GM12878 (cell line): ENCODE measurements around a stretch of chr7.

DNA sequence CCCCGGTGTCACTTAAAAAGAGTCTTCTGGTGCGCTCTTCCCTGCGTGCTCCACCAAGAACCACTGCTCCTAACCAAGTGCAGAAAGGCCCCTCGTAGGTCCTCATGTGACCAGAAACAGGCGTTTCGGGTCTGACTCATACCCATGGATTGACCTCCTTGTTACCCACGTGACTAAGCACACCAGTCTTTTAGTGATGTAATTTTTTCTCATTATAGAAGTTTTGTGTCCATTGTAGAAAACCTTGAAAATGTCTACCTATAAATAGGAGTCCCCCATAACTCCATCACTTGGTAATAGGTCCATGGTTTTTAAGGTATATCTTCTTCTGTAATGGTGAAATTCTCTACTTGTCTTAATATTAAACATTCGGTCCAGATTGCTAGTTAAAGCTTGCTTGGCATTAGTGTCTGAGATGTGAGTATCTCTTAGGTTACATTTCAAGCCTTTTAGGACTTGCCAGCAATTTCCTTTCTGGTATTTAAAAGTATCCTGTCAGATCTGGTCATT lies 14.1 kb downstream of the FKBP6 start:
- RAMPAGE, long total RNA = no peak
- RRBS, 2 experiments = no CpG with 5 or more reads among the region's 8 CpGs
CAGE:
- cytosol, long polyA minus RNA = no peak
- cytosol, long polyA plus RNA = no peak
- long polyA plus RNA = no peak
- nucleolus, long total RNA = no peak
- nucleus, long polyA plus RNA = no peak
- nucleus, long total RNA = no peak

GRCh38 chr7:73423959-73424730 lies 9.4 kb upstream of the FZD9 start:
- RAMPAGE, long total RNA = no peak
- RRBS, 2 experiments = 3 to 8% methylated on average over 17 to 21 of the region's 44 CpGs
CAGE:
- cytosol, long polyA minus RNA = no peak
- cytosol, long polyA plus RNA = no peak
- long polyA plus RNA = no peak
- nucleolus, long total RNA = no peak
- nucleus, long polyA plus RNA = no peak
- nucleus, long total RNA = no peak

GRCh38 chr7:73535163-73535660 lies 13.1 kb upstream of the BAZ1B start:
- RAMPAGE, long total RNA = no peak
- RRBS, 2 experiments = no CpG with 5 or more reads among the region's 6 CpGs
CAGE:
- cytosol, long polyA minus RNA = no peak
- cytosol, long polyA plus RNA = no peak
- long polyA plus RNA = no peak
- nucleolus, long total RNA = no peak
- nucleus, long polyA plus RNA = no peak
- nucleus, long total RNA = no peak

- RAMPAGE, long total RNA = no peak
- RRBS, 2 experiments = no CpG with 5 or more reads among the region's 13 CpGs
CAGE:
- cytosol, long polyA minus RNA = no peak
- cytosol, long polyA plus RNA = no peak
- long polyA plus RNA = no peak
- nucleolus, long total RNA = no peak
- nucleus, long polyA plus RNA = no peak
- nucleus, long total RNA = no peak
Measured at GRCh38 chr7:73577544-73577989, 812 bp downstream of the TBL2 start.

DNA sequence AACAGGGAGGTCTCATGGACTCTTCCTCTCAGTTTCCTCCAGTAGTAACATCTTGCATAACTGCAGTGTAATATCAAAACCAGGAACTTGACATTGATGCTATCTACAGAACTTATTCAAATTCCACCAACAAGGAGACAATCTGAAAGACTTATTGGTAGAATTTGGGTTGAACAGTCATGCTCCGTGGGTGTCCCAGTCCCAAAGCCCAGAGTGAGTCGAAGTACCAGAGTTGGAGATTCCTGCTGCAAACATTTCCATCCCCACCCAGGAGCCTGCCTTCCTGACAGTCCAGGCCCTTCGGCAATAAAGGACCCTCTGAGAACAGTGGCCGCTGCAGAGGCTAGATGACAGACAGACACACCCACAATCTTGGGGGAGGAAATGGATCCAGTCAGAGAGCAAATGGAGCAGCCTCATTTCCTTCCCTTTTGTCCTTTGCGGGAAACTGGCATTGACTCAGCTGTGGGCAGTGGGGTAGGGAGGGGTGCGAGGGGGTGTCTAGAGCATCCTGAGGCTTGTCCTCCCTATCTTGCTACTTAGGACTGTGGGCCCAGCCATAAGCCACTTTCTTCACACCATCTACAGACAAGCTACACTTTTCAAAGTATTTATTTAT lies 3.5 kb upstream of the TBL2 start:
- RAMPAGE, long total RNA = no peak
- RRBS, 2 experiments = no CpG with 5 or more reads among the region's 6 CpGs
CAGE:
- cytosol, long polyA minus RNA = no peak
- cytosol, long polyA plus RNA = no peak
- long polyA plus RNA = no peak
- nucleolus, long total RNA = no peak
- nucleus, long polyA plus RNA = no peak
- nucleus, long total RNA = no peak

GRCh38 chr7:73668406-73669210 lies 977 bp downstream of the VPS37D start:
- RAMPAGE, long total RNA = no peak
- RRBS, 2 experiments = no CpG with 5 or more reads among the region's 19 CpGs
CAGE:
- cytosol, long polyA minus RNA = no peak
- cytosol, long polyA plus RNA = no peak
- long polyA plus RNA = no peak
- nucleolus, long total RNA = no peak
- nucleus, long polyA plus RNA = no peak
- nucleus, long total RNA = no peak

- RAMPAGE, long total RNA = no peak
- RRBS, 2 experiments = no CpG with 5 or more reads among the region's 13 CpGs
CAGE:
- cytosol, long polyA minus RNA = no peak
- cytosol, long polyA plus RNA = no peak
- long polyA plus RNA = no peak
- nucleolus, long total RNA = no peak
- nucleus, long polyA plus RNA = no peak
- nucleus, long total RNA = no peak
Measured at GRCh38 chr7:73680086-73681052, 2.9 kb downstream of the DNAJC30 start.

DNA sequence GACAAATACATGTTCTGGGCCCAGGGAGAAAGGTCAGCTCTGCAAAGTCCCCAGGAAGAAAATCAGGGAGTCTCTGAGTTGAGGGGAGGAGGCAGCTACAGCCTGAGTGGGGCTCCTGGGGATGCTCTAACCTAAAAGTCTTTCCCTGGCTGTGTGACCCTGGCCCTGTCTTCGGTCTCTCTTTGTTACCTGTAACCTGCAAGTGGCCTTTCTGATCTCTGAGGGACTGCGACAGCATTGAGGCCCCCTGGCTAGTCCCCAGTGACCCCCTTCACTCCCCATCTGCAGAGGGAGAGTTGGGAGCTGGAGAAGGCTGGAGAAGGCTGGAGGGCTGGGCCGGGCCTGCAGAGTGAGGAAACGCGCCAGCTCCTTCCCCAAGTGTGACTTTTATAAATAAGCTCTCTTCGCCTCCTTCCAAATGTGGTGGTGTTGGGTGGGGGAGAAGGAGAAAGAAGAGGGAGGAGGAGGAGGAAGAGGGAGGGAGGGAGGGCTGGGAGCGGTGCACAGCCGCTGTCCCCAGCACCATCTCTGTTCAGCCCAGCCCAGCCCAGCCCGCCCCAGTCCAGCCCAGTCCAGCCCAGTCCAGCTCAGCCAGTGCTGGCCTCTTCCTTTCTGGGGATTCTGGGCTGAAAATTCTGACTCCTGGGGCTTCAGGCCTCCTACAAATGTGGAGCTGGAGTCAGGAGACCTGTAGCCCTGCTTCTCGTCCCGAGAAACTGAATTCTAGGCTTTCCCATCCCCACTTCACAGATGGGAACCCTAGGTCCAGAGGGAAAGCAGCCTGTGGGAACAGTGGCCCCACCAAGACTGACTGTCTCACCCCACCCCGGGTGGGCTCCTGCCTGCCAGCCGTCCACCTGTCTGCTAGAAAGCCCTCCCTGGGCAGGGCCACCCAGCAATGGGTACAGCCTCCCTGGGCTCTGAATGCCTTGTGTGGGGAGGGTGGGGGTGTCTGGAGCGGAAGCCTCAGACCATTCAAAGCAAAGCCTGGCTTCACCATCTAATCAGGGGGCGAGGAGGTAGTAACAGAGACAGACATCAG lies 2.4 kb downstream of the STX1A start:
- RAMPAGE, long total RNA = no peak
- RRBS, 2 experiments = no CpG with 5 or more reads among the region's 15 CpGs
CAGE:
- cytosol, long polyA minus RNA = no peak
- cytosol, long polyA plus RNA = no peak
- long polyA plus RNA = no peak
- nucleolus, long total RNA = no peak
- nucleus, long polyA plus RNA = no peak
- nucleus, long total RNA = no peak

DNA sequence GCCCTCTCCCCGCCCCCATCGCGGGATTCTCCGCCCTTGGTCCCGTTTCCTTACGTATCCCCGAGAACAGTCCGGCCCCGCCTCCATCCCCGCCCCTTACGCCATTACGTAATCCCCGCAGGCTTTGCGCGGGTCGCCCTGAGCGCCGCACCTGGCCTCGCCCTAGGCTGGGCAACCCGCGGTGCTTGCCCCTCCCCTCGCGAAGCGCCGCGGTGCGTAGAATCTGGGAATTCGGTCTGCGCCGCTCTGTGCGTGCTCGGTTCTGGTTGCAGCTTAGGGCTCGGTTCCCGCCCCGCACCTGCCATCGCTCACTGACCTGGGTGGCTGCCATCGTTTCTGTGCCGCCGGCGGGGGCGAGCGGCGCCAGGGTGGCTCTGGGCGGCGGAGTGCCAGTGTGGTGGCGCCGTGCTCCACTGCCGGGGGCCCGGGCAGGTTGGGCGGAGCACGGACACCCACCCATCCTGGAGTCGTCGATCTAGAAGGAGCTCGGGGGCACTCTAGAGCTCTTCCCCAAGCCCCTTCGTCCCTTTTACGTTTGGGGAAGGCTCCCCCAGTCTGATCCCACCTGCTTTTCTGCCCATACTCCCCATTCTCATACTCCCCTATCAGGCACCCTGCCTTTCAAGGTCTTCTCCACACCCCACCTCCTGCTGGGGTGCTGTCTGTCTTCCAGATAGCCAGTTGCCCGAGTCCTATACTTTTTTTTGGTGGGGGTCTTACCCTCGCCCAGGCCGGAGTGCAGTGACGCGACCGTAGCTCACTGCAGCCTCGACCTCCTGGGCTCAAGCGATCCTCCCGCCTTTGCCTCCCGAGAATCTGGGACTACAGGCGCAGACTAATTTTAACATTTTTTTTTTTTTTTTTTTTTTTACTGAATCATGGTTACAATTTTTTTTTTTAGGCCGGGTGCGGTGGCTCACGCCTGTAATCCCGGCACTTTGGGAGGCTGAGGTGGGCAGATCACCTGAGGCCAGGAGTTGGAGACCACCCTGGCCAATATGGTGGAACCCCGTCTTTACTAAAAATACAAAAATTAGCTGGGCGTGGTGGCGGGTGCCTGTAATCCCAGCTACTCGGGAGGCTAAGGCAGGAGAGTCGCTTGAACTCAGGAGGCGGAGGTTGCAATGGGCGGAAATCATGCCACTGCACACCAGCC lies 674 bp upstream of the ABHD11 start:
- RAMPAGE, long total RNA = no peak
- RRBS, 2 experiments = under 1 to 1% methylated on average over 9 of the region's 78 CpGs
CAGE:
- cytosol, long polyA minus RNA = no peak
- cytosol, long polyA plus RNA = no peak
- long polyA plus RNA = no peak
- nucleolus, long total RNA = no peak
- nucleus, long polyA plus RNA = no peak
- nucleus, long total RNA = no peak

DNA sequence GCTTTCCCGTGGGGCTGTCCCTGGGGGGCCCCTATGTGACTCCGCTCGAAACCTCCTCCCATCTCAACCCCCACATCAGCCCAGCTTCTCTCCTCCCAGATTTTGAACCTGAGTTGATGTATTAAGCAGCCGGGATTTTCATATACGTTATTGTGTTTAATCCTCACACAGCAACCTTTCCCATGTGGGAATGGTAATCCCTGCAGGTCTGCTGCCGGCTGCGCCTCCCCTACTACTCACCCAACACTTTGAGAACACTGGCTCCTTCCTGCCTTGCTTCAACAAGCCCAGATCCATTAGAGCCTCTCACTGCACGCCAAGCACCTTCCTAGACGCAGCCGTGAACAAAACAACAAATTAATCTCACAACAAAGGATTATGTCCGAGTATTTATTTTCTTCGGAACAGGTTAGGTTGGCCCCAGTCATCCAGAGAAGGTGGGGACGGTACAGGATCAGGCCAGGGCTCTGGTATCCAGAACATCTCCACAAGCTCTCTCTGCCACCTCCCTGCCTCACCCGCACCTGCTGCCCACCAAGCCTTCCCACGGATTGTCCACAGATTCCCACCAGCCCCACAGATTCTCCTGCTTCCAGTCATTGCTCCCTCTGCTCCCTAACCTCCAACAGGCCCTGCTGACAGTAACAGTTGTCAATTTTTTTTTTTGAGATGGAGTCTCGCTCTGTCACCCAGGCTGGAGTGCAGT lies 4.8 kb upstream of the ABHD11 start:
- RAMPAGE, long total RNA = no peak
- RRBS, 2 experiments = 22 to 80% methylated on average over 1 to 3 of the region's 16 CpGs
CAGE:
- cytosol, long polyA minus RNA = no peak
- cytosol, long polyA plus RNA = no peak
- long polyA plus RNA = no peak
- nucleolus, long total RNA = no peak
- nucleus, long polyA plus RNA = no peak
- nucleus, long total RNA = no peak

DNA sequence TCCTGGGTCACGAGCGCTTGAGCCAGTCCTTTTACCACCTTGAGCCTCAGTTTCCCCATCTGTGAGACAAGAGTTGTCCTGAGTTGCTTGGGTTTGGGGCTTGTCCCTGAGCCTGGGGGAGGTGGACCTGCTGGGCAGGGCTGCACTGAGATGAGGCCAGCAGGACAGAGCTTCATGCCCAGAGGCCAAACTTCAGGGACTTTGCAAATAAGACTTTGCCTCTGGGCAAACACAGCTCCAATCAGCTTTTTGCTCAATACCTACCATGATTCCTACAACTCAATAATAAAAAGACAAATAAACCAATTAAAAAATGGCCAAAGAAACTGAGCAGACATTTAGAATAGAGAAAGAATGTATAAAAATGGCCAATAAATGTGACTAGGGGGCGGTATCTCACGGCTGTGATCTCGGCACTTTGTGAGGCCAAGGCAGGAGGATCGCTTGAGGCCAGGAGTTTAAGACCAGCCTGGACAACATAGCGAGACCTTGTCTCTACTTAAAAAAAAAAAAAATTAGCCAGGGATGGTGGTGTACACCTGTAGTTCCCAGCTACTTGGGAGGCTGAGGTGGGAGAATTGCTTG lies 4.3 kb upstream of the CLDN3 start:
- RAMPAGE, long total RNA = no peak
- RRBS, 2 experiments = no CpG with 5 or more reads among the region's 7 CpGs
CAGE:
- cytosol, long polyA minus RNA = no peak
- cytosol, long polyA plus RNA = no peak
- long polyA plus RNA = no peak
- nucleolus, long total RNA = no peak
- nucleus, long polyA plus RNA = no peak
- nucleus, long total RNA = no peak

- RAMPAGE, long total RNA = no peak
- RRBS, 2 experiments = no CpG with 5 or more reads among the region's 7 CpGs
CAGE:
- cytosol, long polyA minus RNA = no peak
- cytosol, long polyA plus RNA = no peak
- long polyA plus RNA = no peak
- nucleolus, long total RNA = no peak
- nucleus, long polyA plus RNA = no peak
- nucleus, long total RNA = no peak
Measured at GRCh38 chr7:73793413-73794060, 23.5 kb upstream of the CLDN3 start.

DNA sequence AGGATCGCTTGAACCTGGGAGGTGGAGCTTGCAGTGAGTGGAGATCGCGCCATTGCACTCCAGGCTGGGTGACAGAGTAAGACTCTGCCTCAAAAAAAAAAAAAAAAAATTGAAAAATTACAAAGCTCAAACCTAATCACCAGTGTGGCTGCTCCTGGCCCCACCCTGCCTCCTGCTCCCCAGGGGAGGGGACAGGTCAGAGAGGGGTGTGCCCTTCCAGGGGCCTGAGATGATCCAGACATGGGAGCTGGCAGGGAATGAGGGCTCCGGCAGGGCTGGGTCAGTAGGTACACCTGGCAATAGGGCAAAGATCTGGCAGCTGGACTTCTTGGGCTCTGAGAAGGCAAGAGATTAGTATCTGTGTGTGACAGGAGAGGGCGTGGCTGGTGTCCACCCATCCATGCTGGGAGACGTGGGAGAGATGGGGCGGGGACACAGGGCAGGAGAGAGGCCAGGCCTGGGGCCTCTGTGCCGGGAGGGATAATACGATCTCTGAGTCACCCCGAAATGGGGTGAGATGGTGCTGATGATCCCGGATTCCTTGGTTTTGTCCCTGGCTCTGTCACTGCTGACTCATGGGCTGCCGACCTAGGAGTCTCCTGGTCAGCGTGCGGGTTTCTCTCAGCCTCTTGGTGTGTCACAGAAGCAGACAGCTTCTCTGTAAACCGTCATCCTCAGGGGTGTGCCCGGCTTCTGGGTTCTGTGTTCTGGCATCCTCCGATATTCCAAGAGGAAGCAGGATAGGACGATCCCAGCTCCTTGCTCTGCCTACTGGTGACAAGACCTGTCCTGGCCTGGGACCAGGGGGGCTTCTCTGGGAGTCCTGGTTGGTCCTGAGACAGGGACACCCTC lies 8.3 kb upstream of the CLDN4 start:
- RAMPAGE, long total RNA = no peak
- RRBS, 2 experiments = 61% methylated on average over 3 of the region's 18 CpGs; no CpG with 5 or more reads in 1 of the 2 experiments
CAGE:
- cytosol, long polyA minus RNA = no peak
- cytosol, long polyA plus RNA = no peak
- long polyA plus RNA = no peak
- nucleolus, long total RNA = no peak
- nucleus, long polyA plus RNA = no peak
- nucleus, long total RNA = no peak

- RAMPAGE, long total RNA = no peak
- RRBS, 2 experiments = 18 to 25% methylated on average over 12 to 15 of the region's 22 CpGs
CAGE:
- cytosol, long polyA minus RNA = no peak
- cytosol, long polyA plus RNA = no peak
- long polyA plus RNA = no peak
- nucleolus, long total RNA = no peak
- nucleus, long polyA plus RNA = no peak
- nucleus, long total RNA = no peak
Measured at GRCh38 chr7:73886243-73886881, 25.4 kb downstream of the TMEM270 start.

GRCh38 chr7:73895086-73895744 lies 34.3 kb downstream of the TMEM270 start:
- RAMPAGE, long total RNA = no peak
- RRBS, 2 experiments = 89% methylated on average over 2 of the region's 14 CpGs; no CpG with 5 or more reads in 1 of the 2 experiments
CAGE:
- cytosol, long polyA minus RNA = no peak
- cytosol, long polyA plus RNA = no peak
- long polyA plus RNA = no peak
- nucleolus, long total RNA = no peak
- nucleus, long polyA plus RNA = no peak
- nucleus, long total RNA = no peak

DNA sequence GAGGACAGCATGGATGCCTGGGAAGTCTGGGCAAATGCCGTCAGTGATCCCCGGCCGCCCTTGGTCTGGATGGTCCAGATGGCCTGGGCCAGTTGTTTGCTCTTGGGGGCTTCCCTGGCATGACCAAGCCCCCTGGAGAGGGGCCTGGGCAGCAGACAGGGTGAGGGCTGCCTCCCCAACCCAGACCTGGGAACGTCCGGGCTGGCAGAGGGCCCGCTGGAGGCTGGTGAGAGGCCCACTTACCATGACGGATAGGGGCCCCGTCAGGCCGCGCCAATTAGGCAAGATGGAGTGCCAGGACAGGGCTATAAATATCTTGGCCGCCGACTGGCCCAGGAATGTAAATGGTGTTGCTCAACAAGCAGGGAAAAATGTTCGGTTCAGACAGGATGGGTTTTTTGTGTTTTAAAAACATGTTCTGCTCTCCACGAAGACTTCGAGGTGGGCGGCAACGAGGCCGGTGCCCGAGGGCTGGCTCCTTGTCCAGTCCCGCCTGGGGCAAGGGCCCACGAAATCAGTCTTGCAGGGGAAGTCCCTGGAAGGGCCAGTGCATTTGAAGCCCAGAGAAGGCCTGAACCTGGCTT lies 35.9 kb upstream of the ELN start:
- RAMPAGE, long total RNA = no peak
- RRBS, 2 experiments = no CpG with 5 or more reads among the region's 21 CpGs
CAGE:
- cytosol, long polyA minus RNA = no peak
- cytosol, long polyA plus RNA = no peak
- long polyA plus RNA = no peak
- nucleolus, long total RNA = no peak
- nucleus, long polyA plus RNA = no peak
- nucleus, long total RNA = no peak

- RAMPAGE, long total RNA = no peak
- RRBS, 2 experiments = 2 to 5% methylated on average over 16 of the region's 32 CpGs
CAGE:
- cytosol, long polyA minus RNA = no peak
- cytosol, long polyA plus RNA = no peak
- long polyA plus RNA = no peak
- nucleolus, long total RNA = no peak
- nucleus, long polyA plus RNA = no peak
- nucleus, long total RNA = no peak
Measured at GRCh38 chr7:74084272-74085360, 1.0 kb downstream of the LIMK1 start.

GRCh38 chr7:74190900-74191381 lies 16.8 kb downstream of the EIF4H start:
- RAMPAGE, long total RNA = no peak
- RRBS, 2 experiments = no CpG with 5 or more reads among the region's 7 CpGs
CAGE:
- cytosol, long polyA minus RNA = no peak
- cytosol, long polyA plus RNA = no peak
- long polyA plus RNA = no peak
- nucleolus, long total RNA = no peak
- nucleus, long polyA plus RNA = no peak
- nucleus, long total RNA = no peak

DNA sequence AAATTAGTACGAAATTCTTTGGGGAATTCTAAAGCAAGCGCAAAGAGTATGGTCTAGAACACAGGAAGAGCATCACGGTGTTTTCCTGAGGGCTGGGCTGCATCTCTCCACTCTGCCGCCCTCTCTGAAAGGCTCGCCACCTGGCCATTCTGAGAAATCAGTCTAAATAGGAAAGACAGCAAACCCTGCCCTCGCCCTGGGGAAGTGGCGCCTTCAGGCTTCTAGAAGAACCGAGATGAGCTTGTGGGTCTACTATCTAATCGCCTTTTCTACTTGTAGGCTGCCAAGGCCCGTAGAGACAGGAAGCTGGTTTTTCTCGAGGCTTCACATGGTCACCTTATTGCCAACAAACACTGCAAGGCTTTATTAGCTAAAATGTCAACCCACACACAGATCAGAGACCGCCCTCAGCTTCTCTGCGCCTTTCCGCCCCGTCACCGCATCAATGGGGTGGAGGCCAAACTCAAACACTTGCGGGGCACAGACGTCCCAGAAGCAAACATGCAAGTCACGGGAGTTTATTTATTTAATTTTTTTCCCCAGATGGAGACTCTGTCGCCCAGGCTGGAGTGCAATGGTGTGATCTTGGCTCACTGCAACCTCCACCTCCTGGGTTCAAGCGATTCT lies 21.5 kb downstream of the LAT2 start:
- RAMPAGE, long total RNA = no peak
- RRBS, 2 experiments = no CpG with 5 or more reads among the region's 21 CpGs
CAGE:
- cytosol, long polyA minus RNA = no peak
- cytosol, long polyA plus RNA = no peak
- long polyA plus RNA = no peak
- nucleolus, long total RNA = no peak
- nucleus, long polyA plus RNA = no peak
- nucleus, long total RNA = no peak